ENCODE measurements around the genes EXTL1 and DHDDS.

DNA sequence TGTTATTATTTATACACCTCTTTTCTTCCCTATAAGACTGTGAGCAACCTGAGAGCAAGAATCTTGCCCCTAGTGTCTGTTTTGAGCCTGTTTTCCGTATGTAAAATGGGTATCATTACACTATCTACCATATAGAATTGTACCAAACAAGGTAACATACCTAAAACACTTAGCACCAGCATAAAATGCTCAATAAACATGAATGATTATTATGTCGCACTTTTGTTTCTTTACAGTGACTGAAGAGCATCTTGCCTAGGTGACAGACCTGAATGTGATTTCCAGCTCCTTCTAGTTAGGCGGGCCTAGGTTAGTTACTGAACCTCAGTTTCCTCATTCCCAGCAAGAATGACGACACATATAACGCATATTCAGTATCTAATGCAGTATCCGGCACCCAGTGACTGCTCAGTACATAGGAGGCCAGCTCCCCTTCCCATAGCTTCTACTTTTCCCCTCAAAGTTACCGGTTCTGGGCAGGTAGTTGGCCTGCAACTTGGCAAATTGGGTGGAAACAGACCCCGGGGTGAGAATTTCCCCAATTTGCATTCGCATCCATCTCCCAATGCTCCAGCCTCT is 823 bp downstream of the AUNIP start:
- RRBS, 2 experiments: 10 to 13% methylated on average over 2 to 3 of the region's 9 CpGs

- RRBS, 2 experiments: no CpG with 5 or more reads among the region's 3 CpGs
These were observed 4.0 kb upstream of the PAQR7 start for GRCh38 chr1:25879378-25879991.

GRCh38 chr1:25906740-25907467 is 685 bp upstream of the STMN1 start:
- RRBS, 2 experiments: 0% methylated on average over 3 of the region's 30 CpGs; no CpG with 5 or more reads in 1 of the 2 experiments

GRCh38 chr1:25923144-25923660 is 17.0 kb upstream of the STMN1 start:
- RRBS, 2 experiments: under 1 to 2% methylated on average over 10 of the region's 20 CpGs

DNA sequence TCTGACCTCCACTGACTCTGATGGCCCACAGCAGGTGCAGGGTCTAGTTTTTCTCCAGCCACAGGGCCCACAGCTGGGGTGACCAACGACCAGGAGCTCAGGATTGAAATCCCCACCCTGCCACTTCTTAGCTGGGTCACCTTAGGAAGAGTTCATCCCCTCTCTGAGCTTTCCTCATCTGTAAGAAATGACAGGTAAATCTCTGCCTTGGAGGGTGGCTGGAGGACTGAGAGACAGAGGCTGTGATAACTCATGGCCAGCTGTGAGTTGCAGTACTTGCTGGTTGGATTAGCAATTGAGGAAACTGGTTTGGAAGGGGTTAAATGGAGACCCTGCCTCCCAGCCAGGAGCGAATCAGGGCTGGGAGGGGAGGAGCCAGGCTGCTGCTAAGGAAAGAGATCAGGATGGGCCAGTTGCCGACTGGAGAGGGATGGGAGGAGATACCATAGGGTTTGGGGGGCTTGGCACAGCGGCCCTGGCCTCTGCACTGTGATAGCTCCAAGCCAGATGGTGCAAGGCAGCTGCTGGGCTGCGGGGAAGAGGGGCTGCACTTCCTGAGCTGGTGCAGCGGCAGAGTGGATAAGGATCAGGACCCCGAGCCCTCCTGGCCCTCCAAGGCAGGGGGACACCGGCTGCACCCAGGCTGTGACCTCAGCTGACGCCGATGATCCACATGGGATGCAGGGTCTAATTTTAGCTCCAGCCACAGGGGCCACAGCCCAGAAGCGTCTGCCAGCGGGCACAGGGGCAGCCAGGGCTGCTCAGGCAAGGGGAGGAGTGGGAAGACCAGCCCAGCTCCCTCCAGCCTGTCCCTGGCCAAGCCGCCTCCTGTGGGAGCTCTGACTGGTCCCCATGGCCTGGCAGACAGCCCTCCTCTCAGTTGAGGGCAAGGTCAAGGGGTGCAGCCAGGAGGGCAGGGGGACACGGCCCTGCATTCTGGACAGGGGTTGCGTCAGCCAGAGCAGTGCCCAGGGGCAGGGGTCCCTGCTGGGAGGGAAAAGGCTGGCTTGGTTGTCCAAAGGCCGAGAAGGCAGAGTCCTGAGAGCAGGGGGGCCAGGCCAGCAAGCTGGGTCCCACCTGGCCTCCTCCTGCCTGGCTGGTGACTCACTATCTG is at the start of gene EXTL1:
TSS of gene EXTL1 (plus strand) at position 412 of the 1,114 bp plus-strand sequence.
- RRBS, 2 experiments: no CpG with 5 or more reads among the region's 16 CpGs

DNA sequence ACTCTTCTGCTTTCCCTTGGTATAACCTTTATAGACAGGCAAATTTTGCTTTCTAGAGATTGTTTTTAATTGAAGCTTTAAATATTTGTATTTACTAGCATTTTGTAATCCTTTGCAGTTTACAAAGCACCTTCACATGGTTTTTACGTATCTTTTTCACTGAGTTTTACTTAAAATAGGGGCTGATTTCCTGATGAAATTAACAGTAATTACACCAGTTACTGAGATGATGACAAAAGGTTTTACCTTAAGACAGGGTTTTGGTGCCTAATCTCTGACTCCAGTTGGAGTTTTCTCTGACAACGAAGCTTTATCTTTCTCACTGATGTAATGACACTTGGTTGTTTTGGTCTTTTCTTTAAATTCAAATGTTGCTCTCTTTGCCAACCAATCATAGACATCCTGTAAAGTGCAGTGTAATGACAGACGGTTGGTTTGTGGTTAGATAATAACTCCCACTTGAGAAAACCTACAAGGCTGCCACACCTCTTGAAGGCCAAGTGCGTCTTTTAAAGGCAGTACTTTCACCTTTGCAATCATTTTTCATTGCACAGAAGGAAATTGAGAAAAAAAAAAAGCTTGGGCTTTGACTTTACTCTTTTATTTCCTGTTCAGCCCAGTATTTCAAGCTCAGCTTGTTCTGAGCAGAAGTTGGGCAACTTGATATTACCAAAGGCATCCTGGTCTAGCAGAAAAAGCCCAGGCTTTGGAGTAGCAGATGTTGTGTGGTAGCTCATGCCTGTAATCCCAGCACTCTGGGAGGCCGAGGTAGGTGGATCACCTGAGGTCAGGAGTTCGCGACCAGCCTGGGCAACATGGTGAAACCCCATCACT is 14.7 kb downstream of the PDIK1L start:
- RRBS, 2 experiments: no CpG with 5 or more reads among the region's 7 CpGs

DNA sequence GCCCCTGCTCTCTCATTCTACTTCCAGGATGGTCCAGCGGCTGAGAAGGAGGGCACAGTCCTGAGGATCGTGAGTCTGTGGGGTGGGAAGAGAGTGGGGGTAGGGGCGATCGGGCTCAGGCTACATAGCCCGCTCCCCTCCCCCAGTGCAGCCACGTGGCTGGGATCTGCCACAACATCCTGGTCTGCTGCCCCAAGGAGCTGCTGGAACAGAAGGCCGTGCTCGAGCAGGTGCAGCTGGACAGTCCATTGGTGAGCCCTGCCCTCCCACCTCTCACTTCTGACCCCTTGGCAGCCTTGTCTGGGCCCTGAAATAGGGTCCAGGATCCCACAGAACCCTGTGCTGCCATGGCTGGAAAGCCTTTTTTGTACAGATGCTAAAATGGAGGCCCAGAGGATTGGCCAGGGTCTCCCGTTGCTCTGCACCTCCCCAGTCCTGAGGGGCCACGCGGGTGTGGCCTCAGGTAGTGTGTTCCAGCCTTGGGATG is 5.1 kb downstream of the CNKSR1 start:
- RRBS, 2 experiments: no CpG with 5 or more reads among the region's 11 CpGs

DNA sequence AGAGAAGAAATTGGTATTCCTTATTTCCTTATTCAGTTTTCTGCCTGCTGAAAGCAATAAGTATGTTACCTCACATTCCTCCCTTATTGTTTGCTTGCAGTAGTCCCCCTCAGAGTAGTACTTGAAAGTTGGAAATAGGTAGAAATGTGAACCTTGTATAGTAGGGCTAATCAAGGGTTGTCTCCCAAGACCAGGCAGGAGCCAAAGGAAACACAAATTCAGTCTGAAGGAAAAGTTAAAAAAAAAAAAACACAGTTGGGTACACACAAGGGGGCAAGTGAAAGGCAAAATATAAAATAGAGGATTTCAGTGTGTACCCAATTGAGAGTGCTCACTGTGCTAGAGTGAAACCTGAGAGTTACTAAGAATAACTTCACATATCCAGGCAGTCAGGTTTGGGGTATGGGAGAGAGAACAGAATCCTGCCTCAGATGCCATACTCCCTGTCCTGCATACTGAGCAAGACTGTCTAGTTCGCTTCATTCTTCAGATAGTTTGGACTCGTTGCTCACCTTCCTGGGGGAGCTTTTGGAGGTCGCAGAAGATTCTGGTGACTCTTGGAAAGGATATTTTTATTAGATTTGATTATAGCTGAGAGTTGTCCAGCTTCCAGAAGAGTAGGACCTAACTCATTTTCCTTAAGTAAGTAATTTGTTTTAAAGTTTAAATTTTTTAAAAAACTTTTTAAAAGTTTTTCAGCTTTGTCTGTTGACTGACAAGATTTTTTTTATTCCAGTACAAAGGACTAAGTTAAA is 20.4 kb downstream of the CEP85 start:
- RRBS, 2 experiments: no CpG with 5 or more reads among the region's 3 CpGs

GRCh38 chr1:26280970-26281855 is 1.3 kb downstream of the SH3BGRL3 start:
- RRBS, 2 experiments: no CpG with 5 or more reads among the region's 6 CpGs

DNA sequence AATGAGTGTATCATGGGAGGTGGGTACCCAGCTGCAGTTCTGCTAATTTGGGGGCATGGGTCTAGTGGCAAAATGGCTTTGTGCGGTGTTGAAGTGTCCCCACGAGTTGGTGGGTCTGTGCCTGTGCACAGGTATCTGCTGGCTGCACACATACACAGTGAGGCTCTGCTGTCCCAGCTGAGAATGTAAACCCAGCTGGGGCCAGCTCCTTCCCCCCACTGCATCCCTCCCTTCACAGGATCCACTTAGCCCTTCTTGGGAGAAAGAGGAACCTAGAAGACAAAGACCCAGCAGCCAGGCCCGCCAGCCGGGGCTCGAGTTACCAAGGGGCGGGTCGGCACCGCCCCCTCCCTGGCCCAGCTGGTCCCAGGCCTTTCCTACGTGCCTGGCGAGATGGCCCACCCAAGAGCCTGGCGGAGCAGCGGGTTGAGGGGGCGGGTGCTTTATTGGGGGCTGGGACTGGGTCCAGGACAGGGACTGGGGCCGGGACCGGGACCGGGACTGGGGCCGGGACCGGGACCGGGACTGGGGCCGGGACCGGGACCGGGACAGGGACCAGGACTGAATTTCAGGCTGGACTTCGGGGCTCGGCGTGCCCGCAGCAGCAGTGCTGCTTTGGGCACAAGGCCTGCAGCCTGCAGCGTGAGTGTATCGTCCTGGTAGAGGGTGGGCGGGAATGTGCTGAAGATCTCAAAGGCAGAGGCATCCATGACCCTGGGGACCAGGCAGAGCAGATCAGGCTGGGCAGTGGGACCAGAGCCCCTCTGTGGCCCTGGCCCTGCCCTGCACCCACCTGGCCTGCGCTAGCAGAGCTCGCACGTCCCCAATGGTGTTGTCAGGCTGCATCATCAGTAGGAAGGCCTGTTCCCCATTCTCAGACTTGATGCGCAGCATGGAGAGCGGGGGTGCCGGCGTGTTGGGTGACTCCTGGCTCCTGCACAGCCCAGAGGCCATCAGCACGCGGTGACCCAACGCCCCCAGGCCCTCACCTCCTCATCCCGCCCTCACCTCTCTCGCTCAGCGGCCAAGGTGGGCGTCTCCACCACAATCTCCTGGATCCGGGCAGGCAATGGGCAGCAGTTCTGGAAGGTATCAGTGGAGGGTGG is 2.3 kb downstream of the SH3BGRL3 start:
- RRBS, 2 experiments: no CpG with 5 or more reads among the region's 44 CpGs

- RRBS, 2 experiments: no CpG with 5 or more reads among the region's 5 CpGs
These were observed 1.8 kb upstream of the UBXN11 start for GRCh38 chr1:26308227-26308675.

GRCh38 chr1:26344006-26344348 is 10.0 kb downstream of the CRYBG2 start:
- RRBS, 2 experiments: 88 to 95% methylated on average over 4 of the region's 10 CpGs

- RRBS, 2 experiments: 1 to 2% methylated on average over 13 of the region's 48 CpGs
These were observed 516 bp downstream of the LIN28A start for GRCh38 chr1:26411042-26411624.

DNA sequence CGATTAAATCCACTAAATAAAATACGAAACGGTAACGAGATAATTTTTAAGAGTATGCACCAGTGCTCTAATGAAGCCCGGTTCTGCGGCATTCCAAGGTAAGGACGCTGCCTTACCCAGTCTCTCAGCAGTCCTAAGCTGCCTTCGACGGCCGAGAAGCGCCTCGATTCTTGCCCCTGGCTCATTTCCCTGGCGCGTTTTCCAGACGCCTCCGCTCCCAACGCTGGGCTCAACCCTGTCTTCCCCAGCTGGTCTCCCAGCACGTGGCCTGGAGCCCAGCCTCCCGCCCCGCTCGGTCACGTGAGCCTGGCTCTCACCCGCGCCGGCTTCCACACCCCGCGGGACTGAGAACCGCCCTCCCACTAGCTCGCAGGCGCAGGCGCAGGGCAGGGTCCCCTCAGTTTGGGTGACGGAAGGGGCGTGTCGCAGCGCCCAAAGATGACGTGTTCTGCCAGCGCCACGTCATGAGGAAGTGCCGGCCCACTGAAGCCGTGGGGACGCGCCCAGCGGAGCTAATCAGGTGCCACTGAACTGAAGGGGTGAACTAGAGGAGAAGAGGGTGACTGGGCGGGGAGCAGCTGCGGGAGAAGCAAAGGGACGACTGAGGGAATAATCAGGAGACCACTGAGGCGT is at the start of gene DHDDS:
TSS of gene DHDDS (plus strand) at position 465 of the 633 bp plus-strand sequence.
- RRBS, 2 experiments: no CpG with 5 or more reads among the region's 47 CpGs

GRCh38 chr1:26560612-26561233 is 31.2 kb downstream of the RPS6KA1 start:
- RRBS, 2 experiments: no CpG with 5 or more reads among the region's 9 CpGs

GRCh38 chr1:26571863-26572414 is 42.4 kb downstream of the RPS6KA1 start:
- RRBS, 2 experiments: no CpG with 5 or more reads among the region's 12 CpGs

DNA sequence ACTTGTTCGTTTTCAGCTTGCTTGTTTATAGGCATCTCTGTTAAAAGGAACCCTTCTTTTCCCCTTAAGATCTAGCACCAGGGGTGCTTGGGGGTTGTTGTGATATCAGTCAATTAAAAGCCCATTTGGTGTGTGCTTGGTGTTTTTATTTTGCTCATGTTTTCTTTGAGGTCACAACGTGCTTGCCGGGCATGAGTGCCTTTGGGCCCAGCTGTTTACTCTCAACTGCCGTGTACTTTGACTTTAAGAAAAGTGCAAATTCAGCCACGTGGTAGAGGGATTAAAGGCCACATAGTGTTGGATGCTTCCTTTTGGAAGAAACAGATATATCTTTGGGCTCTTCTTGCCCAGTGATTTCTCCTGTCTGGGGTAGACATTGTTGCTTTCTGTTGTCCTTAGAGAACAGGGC is 10.5 kb downstream of the ARID1A start:
- RRBS, 2 experiments: no CpG with 5 or more reads among the region's 5 CpGs

- RRBS, 2 experiments: no CpG with 5 or more reads among the region's 4 CpGs
These were observed 9.9 kb downstream of the PIGV start for GRCh38 chr1:26797450-26798223.

GRCh38 chr1:26827682-26828293 is 1.3 kb downstream of the ZDHHC18 start:
- RRBS, 2 experiments: no CpG with 5 or more reads among the region's 12 CpGs